Retinal pigment epithelial cell (primary cell): ENCODE measurements around the gene DTX3L.

DNA sequence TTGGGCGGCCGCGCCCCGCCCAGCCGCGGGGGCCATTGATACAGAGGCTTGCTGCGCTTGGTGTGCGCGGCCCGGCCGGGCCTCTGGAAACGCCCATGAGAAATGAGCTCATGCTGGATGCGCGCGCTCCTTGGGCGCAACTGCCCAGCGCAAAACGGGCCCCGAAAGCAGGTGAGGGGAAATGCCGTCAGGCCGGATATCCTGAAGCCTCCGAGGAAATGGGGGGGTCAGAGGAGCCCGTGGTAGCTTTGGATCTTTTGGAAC lies 1.3 kb upstream of the GSK3B start:
- RRBS, result no CpG with 5 or more reads among the region's 23 CpGs

GRCh38 chr3:120176935-120177619 lies 82.8 kb upstream of the GSK3B start:
- RRBS, result no CpG with 5 or more reads among the region's 7 CpGs

- RRBS, result no CpG with 5 or more reads among the region's 3 CpGs
Measured at GRCh38 chr3:120568688-120569013, 27.5 kb upstream of the NDUFB4 start.

DNA sequence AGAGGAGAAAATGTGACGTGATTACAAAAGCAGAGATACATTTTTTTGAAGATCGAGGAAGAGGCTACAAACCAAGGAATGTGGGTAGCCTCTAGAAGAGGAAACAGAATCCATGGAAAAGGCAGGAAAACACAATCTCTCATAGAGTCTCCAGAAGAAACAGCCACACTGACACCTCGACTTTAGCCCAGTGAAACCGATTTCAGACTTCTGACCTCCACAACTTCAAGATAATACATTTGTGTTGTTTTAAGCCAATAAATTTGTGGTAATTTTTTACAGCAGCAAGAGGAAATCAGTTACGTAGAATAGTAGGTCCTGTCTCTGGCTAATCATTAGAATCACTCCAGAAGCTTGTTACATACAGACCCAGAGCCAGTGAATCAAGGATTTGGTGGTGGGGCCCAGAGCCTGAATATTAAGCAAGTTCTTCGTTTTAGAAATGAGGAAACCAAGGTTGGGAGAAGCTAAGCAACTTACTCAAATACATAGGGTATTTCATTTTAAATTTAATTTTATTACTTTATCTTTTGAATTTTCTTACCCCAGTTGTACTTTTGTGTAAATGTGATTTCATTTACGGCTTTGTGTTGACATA lies 2.3 kb downstream of the HGD start:
- RRBS, result no CpG with 5 or more reads among the region's 7 CpGs

GRCh38 chr3:120750345-120750991 lies 7.9 kb downstream of the GTF2E1 start:
- RRBS, result no CpG with 5 or more reads among the region's 11 CpGs

DNA sequence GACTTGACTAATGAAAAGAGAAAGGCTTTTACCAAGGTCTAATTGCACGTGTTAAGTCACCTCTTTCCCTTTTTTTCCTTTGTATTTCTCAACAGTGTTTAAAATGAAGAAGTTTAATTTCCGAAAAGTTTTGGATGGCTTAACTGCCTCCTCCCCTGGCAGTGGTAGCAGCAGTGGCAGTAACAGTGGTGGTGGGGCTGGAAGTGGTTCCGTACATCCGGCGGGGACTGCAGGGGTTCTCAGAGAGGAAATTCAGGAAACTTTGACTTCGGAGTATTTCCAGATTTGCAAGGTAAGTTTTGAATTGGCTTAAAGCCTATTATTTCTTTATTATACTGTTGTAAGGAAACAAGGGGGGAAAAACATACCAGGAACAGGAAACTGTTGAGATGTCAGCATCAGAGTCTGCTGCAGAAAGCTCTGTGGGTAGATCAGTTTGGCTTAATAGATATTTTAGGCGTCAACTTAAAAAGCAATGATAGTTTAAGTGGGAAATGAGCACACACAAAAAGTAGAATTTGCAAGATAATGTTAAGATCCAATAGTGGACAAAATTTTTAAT lies 1.6 kb downstream of the STXBP5L start:
- RRBS, result no CpG with 5 or more reads among the region's 7 CpGs

DNA sequence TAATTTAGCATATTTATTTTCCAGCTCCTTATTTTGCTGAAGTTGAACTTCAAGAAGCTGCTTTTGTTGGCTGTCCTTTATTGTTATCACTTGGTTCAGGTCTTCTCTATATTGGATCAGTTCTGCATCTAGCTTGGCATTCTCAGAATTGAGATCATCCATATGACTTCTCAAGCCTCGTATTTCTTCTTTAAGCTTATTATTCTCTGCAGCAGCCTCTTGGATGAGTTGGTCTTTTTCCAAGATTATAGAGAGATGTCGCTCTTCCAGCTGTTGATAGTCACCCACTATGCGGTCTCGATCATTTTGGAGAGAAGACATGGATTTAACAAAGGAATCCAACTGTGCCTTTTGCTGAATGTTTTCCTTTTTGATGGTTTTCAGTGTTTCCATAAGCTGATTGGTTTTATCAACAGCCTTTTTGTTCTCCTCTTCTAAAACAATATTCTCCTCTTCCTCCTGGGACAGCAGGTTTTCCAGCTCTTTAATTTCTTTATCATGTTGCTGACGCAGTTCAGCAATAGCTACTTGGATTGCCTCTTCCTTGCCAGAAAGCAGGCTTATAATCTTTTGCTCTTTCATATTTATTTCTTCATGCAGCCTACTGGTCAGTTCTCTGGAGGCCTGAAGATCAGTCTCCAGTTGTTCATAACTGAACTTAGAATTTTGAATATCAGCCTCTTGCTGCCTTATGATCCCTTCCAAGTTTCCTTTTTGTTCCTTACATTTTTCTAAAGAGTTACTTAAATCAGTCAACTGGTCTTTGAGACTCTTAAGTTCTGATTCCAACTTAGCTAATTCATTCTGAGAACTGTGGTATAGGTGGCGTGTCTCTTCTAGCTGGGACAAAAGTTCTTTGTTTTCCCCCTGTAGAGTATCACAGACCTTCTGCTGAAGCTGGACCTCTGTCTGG lies 31.2 kb upstream of the HCLS1 start:
- RRBS, result no CpG with 5 or more reads among the region's 6 CpGs

- RRBS, result no CpG with 5 or more reads among the region's 3 CpGs
Measured at GRCh38 chr3:121806536-121807536, 28.0 kb downstream of the IQCB1 start.

- RRBS, result no CpG with 5 or more reads among the region's 17 CpGs
Measured at GRCh38 chr3:121834071-121834671, 689 bp downstream of the IQCB1 start.

GRCh38 chr3:122184171-122184968 lies 902 bp downstream of the CASR start:
- RRBS, result 2% methylated on average over 20 of the region's 60 CpGs

DNA sequence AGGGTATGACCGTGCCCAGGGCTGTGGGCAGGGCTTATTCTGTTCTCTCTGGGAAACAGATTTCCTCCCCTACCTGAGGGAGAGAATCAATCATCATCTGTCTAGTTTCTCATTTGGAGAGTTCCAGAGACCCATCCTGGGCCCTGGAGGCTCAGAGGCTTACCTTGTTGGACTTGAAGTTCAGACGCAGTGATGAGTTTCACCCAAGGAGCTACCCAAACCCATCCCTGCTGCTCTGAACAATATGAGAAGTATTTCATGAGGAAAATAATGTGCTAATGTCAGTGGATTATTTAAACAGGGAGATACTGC lies 28.3 kb downstream of the CSTA start:
- RRBS, result no CpG with 5 or more reads among the region's 2 CpGs

DNA sequence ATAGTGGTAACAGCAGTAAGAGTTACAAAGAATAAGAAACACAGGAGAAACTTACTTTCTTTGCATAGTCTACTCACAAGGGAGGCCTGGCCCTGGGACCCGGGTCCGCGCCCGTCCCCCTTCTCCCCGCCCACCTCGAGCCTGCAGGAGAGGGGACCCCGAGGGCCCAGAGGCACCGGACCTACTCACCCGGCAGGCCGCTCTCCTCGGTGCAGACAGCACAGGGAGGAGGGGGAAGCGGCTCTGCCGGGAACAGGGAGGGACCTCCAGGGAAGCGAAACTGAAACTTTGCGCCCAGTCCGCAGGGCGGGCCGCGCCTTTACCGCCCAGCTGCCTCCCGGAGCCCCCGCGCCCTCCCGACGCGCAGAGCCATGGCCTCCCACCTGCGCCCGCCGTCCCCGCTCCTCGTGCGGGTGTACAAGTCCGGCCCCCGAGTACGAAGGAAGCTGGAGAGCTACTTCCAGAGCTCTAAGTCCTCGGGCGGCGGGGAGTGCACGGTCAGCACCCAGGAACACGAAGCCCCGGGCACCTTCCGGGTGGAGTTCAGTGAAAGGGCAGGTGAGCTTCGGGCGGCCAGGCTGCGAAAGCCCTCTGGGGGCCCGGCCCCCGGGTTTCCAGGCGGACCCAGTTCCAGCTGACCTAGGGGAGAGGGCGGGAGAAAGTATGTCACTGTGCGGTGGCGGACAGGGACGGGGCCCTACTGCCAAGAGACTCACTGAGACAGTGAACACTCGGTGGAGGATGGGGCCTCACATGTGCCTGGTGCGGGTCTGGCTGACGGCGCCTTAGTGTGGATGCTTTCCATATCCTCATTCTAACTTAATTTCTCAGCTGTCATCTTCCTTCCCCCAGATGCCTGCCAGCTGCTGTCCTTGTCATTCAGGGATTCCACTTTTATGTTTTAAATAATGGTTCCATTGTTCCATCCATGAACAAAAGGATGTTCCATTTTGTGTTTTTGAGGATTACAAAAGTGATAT lies at the start of gene DTX3L:
DTX3L (plus strand) TSS at position 283 of the 980 bp plus-strand sequence.
- RRBS, result 1% methylated on average over 39 of the region's 56 CpGs

DNA sequence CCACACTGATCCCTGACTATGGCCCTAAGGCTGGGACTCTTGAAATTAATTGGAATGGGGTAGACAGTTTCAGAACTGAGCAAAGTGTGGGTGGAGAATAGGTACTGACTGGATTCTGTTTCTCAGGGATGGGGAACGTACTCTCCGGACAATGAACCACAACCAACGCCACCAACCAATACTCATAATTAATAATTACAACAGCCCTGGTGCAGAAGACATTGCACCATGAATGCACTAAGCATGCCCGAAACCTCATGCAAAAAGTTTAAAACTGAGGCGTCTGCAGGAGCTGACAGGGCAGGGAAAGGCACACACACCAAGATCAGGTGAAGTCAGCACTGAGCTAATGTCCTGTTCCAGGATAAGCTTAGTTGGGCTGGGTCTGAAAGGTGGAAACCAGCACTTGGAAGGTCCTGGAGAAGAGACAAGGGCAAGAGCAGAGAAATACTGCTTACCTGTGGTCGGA lies 8.0 kb downstream of the PARP14 start:
- RRBS, result no CpG with 5 or more reads among the region's 6 CpGs

DNA sequence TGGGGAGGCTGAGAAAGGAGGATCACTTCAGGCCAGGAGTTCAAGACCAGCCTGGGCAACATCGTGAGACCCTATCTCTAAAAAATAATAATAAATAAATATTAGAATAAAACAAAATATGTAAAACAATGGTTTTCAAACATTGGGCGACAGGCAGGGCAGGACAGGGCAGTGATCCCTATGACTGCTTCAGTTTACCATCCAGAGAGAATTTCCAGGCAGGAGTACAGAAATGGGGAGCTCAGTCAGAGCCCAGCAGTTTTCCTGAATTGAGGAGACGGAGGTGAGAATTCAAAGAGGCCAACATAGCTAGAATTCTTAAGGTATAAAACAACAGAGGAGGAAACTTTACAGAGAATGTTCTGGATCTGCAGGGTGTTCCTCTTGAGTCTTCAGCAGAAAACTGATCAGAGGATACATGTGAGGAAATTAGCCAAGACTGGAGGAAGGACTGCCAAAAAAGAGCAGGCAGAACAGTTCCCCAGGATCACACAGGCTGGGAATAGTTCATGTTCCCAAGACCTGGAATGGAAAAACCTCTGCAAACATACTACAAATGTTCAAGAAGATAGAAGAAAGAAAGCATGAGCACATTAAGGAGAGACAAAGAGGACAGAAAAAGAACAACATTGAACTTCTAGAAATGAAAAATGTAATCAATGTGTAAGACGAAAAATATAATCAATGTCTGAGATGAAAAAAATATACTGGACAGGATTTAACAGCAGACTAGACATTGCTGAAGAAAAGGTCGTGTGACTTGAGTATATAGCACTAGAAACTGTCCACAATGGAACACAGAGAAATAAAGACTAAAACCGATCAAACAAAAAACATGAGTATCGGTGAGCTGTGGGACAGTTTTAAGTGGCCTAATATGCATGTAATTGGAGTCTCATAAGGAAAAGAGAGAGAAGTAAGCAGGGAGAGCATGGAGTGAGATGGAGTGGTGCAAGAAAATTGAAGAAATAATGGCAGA lies 7.5 kb downstream of the SLC49A4 start:
- RRBS, result no CpG with 5 or more reads among the region's 7 CpGs

DNA sequence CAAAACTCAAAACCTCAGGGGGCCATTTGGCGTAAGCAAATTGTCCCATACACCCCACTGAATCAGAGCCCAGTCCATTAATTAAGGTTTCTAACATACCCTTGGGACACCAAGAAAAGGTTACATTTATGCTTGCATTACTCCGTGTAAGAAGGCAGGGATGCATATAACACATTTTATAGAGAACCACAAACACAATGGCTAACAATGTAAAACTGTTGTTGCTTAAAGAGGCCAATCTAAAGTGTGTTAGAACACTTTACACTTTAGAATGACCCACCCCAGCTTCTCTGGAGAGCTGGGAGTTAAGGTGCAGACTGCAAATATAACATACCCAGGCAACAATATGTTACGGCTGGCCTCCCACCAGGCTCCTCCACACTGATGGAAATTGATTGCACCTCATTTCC lies 23.2 kb downstream of the SEMA5B start:
- RRBS, result no CpG with 5 or more reads among the region's 3 CpGs

DNA sequence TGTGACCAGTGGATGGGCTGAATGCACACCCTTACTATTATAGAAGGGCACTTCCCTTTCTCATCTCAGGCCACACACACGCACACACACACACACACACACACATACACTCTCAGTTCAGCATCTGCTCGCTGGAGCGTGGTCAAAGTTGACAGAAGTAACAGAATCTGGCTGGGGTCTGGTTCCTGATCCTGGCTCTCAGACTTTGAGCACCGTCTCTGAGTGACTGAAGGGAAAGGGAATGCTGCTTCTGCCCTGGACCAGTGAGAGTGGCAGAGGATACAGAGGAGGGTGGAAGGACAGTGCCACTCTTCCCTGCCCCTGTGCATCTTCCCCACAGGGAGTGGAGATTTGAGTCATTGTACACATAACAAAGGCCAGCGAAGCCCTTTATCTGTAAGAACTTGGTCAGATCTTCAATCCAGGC lies 38.8 kb downstream of the PDIA5 start:
- RRBS, result no CpG with 5 or more reads among the region's 5 CpGs

DNA sequence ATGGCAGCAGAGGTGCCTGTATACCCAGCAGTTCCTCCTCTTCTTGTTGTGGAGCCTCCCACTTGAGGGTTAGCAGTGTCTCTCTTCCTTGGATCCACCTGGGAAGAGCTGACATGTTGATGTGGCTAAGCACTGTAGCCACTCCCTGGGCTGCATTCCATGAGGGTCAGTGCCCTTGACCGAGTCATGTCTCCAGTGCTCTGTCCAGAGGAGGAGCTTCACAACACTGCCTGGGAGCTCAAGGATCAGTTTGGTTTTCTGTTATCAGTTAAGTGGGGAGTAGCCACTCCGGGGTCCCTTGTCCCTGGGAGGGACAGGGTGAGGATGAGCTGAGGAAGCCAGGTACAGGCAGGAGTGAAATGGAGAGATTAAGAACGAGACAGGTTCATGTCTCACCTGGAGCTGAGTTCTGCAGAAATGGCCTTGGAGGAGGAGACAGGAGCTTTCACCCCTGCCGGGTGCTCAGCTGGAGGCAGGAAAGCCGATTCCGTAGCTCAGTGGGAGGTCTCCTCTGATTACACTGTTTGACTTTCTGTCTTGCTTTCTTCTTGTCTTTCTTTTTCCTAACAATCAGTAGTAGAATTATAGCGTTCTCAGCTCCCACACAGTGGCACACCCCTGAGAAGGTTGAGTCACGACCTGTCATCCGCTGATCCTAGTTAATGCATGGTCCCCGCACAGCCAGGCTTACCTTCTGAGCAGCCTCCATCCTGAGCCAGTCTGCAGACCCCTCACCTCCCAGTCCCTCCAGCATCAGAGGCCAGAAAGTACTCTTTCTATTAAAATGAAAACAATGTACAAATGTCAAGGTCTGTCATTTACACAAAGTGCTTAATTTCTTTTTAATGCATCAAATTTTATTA lies 57.8 kb upstream of the SEC22A start:
- RRBS, result no CpG with 5 or more reads among the region's 10 CpGs

DNA sequence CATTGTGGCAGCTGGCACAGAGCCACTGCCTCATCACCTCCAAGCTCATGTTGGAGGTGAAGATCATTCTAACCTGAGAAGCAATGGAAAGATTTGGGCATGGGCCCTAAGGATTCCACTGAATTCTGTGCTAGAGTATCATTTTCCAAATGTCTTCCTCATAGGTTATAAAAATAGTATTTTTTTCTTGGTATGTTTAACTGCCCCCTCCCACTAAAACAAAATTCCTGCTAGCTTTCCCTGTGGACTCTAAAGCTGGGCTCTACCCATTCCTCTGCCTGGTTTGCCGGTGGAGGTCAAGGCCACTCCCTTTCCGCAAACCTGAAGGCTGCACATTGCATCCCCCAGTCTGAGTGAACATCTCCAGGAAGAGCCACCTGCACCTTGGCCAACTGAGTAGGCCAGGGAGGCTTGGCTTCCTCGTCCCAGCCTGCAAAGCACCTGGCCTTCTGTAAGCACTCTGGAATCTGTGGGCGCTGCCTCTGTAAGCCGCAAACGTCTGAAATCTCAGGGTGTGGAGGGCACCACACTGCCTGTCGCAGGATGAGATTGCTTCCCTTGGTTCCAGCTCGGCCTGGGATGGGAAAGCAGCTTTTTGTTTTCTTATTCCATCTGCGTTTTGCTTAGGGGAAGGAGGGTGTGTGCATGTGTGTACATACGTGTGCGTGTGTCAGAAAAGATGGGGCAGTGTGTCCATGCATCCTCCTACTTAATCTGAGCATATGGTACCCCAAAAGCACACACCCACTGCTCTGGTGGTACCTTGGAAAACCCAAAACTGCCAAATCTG lies 81.3 kb downstream of the SEC22A start:
- RRBS, result no CpG with 5 or more reads among the region's 11 CpGs

DNA sequence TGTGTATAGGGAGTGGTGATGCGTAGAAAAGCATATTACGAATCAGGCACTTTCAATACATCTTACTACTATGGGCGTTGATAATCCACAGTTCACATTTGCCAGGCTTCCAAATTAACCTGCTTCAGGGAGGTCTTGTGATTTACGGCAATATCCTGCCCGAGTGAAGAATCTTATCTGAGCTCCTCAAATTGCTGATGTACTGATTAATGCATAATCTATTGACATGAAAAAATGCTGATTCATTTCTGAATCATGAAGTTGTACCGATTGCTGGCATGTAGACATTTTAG lies 97.1 kb downstream of the SEC22A start:
- RRBS, result no CpG with 5 or more reads among the region's 6 CpGs

DNA sequence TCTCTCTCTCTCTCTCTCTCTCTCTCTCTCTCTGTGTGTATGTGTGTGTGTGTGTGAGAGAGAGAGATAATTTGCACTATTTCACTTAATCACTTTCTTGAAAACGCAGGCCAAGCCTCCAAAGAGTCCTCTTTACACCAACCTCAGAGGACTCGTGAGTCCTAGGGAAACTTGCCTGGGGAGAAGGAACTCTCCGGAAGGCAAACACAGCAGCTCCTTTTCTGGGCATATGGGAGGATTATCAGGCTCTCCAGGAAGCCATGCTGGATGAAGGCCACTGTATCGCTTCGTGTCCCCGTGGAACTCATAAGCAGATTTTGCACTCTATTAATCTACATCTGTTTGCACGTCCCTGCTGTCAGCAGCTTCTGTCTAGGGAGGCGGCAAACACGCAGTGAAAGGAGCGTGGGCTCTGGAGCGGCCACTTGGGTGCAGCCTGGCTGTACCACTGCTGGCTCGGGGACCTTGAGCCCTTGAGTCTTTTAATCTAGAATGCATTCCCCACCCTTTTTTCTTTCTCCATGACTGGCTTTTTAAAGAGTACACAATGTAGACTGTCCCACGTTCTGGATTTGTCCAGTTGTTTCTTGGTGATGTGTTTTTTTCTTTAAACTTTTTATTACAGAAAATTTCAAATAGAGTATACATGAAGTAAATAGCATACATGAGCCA lies 102.1 kb downstream of the ADCY5 start:
- RRBS, result no CpG with 5 or more reads among the region's 13 CpGs